Hair follicle dermal papilla cell (primary cell): ENCODE measurements around a stretch of chr17.

DNA sequence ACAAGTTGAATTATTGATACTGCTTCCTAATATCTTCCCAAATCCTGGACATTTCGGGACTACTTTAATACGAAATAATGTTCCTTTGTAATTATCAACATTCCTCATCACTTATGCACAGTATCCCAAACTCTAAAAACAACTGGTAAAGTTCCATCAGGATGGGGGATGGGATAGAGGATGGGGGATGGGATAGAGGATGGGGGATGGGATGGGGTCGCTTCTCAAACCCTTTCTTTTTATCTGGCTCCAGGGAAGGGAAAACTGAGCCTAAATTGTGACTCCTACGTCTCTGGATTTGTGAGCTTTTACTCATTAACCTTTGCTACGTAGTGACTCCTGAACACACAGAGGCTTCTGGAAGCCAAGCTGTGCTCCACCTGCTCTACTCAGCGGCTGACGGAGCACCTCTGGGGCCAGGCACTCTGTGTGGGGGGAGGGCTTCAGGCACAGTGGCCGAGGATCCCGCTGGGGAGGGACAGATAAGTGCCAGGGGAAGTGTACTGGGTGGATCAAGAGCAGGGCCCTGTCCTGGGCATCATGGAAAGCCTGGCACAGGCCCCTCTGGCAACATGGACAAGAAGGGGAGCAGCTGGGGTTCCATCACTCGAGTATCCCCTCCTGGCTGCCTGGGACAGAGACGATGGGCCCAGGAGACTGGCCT is 56.2 kb downstream of the PGS1 start:
- CAGE, long polyA plus RNA = no peak

DNA sequence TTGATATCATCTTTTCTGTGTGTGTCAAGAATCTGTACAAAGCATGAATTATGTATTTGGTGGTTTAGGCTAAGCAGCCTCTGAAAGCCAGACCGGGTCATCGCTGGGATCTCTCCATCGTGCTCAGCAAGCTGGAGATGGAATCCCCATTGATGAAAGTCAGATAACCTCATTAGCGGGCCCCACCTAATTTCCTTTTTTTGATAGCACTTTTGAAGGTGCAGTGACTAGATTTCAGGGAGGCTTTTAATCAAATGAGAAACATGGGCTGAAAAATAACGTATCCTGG is 36.5 kb upstream of the DNAH17 start:
- CAGE, long polyA plus RNA = no peak

DNA sequence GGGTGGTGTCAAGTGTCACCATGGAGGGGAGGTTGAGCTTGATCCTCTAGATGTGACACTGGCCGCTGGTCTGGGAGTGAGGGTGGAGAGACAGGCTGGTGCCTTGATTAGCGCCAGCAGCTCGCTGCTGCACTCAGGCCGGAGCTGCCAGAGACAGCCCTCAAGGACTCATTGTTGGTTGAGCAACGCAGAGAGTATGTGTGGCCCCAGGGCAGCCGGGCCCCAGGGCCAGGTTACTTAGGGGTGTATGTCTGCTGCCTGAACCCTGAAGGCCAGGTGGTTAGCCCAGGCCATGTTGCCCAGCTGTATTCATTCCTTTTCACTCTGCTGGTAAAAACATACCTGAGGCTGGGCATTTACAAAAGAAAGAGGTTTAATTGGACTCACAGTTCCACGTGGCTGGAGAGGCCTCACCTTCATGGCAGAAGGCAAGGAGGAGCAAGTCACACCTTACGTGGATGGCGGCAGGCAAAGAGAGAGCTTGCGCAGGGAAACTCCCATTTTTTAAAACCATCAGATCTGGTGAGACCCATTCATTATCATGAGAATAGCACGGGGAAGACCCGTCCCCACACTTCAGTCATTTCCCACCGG is 89.5 kb upstream of the DNAH17 start:
- CAGE, long polyA plus RNA = no peak

- CAGE, long polyA plus RNA = no peak
These were observed 99.5 kb upstream of the DNAH17 start for GRCh38 chr17:78676291-78677427.

DNA sequence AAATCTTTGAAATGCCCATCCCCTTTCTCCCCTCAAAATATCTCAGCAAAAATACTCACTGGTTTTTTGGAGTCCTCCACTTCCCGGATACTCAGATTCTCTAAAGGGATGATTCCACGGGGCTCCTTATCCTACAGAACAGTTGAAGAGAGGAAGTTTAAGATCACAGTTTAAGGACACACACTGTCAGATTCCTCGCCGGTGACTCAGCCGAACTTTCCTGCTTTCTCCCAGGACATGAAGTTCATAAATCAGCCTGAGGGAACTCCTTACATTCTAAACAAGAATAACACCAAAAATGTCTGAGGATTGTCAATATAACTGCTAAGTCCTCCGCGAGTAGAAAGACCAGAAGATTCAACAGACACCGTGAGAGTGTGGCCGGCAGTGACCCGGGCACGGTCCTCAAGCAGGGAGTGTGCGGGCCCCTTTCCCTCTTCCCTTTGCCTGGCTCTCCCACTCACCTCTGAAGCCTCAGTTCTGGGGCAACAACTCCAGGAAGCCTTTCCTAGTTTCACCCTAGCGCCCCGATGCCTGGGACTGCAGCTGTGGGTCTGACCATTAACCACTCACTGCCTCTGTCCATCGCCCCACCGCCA is 101.1 kb downstream of the CYTH1 start:
- CAGE, long polyA plus RNA = no peak

- CAGE, long polyA plus RNA = no peak
These were observed 75.9 kb downstream of the CYTH1 start for GRCh38 chr17:78705968-78706759.

GRCh38 chr17:78717731-78717975 is 64.4 kb downstream of the CYTH1 start:
- CAGE, long polyA plus RNA = no peak

- CAGE, long polyA plus RNA = no peak
These were observed 58.7 kb downstream of the CYTH1 start for GRCh38 chr17:78722821-78724248.

DNA sequence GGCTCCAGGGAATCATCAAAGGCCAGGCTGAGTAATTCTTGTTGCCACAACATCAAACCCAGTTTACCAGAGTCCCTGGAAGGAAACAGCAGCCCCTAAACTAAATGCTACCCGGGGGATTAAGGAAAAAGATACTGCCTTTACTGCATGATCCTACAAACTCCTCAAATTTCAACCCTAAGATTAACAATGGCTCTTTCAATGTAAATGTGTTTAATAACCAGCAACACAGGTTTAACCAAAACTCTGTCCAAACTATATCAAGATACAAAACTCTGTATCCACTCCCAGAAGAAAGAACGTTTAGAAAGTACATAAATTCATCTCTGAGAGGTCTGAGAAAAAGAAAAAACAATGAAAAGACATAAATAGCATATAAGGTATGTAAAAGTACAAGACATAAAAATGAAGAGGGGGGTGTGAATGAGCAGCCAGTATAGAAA is 15.6 kb downstream of the CYTH1 start:
- CAGE, long polyA plus RNA = no peak

- CAGE, long polyA plus RNA = no peak
These were observed 15.2 kb downstream of the CYTH1 start for GRCh38 chr17:78766854-78767286.

GRCh38 chr17:78805250-78806035 is 23.4 kb upstream of the CYTH1 start:
- CAGE, long polyA plus RNA = no peak

DNA sequence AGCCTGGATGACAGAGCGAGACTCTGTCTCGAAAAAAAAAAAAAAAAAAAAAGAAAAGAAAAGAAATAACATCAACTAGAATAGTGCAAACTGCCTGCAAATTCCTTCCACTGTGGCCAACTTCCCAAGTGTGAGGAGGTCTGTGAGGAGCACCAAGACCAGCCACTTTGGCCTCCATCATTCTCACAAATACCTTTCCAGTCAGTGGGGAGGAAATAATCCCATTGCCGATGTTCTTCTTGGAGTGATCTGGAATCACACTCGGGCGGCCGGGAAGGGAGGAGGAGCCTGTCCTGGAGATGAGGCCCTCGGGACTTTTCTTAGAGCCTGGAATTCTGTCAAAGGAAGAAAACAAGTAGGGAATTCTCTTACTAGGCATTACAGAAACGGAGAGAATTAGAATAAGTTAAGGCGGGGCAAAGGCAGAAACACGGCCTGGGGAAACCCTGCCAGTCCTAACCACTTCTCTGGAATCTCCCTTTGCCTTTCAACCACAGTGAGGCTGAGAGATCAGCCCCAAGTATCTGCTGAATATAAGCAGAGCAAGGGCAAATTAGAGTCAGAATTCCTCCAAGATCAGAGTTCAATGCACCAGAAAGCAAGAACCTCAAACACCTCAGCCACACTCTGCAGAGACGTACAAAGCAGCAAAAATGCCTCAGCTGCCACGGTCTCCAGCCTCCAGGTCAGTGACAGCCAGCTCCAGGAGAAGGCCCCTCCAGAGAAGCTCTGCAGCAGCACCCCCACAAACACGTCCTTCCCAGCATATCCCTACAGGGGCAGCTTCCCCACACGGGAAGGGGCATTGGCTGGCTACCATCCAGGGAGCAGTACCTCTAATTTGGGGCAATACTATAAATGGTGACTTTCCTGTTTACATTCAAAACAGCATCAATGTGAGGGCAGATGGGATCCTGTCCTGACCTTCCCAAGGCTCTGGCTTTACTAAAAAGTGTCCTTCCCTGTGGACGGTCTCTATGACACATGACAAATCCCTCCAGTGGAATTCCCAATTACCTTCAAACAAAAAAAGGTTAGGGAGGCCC is 27.6 kb downstream of the USP36 start:
- CAGE, long polyA plus RNA = no peak

GRCh38 chr17:78821800-78823112 is 18.4 kb downstream of the USP36 start:
- CAGE, long polyA plus RNA = no peak

GRCh38 chr17:78881628-78882241 is 21.3 kb downstream of the CEP295NL start:
- CAGE, long polyA plus RNA = no peak

DNA sequence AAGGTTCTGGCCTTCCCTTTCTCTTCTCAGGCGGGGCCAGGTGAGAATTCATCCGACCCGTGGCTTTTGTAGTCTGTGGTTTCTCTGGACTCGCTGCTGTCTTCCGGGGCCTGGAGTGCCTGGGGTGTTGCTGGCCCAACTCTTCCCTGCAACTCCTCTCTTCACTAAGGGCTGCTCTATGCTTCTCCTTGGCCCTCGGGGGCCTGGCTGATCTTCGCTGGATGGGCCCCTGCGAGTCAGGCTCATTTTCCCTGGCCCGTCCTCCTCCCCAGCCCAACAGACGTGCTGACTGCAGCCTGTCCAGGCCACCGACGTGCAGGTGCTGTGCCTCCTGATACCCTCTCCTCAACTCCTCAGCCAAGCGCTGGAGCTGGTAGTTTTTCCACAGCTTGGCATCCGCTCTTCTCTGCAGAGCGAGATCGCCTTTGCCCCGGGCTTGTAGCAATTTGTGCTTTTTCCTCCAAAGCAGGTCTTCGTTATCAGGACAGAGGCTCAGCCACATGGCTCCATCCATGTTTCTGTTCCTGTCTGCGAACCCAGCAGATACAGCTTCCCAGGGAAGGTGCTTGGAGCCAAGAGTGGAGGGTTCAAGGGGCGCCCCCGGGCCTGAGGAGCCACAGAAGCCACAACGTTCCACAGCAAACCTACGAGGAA is 11.1 kb downstream of the CEP295NL start:
- CAGE, long polyA plus RNA = no peak

- CAGE, long polyA plus RNA = no peak
These were observed 2.4 kb downstream of the TIMP2 start for GRCh38 chr17:78922777-78923268.

DNA sequence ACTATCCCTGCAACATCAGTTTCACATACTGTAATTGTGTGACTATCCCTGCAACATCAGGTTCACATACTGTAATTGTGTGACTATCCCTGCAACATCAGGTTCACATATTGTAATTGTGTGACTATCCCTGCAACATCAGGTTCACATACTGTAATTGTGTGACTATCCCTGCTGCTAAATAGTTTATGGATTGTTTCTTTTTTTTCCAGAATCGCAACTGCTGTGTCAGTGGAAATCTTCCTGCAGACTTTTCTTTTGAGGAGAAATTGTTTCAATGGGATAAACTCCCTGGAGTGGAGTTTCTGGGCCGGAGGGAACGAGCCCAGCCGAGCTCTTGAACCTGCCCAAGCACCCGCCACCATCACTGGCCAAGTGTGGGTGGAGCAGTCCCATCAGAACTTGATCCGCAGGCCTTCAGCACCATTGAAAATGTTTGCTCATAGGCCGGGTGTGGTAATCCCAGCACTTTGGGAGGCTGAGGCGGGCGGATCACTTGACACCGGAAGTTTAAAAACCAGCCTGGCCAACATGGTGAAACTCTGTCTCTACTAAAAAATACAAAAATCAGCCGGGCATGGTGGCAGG is 4.6 kb downstream of the LGALS3BP start:
- CAGE, long polyA plus RNA = no peak

DNA sequence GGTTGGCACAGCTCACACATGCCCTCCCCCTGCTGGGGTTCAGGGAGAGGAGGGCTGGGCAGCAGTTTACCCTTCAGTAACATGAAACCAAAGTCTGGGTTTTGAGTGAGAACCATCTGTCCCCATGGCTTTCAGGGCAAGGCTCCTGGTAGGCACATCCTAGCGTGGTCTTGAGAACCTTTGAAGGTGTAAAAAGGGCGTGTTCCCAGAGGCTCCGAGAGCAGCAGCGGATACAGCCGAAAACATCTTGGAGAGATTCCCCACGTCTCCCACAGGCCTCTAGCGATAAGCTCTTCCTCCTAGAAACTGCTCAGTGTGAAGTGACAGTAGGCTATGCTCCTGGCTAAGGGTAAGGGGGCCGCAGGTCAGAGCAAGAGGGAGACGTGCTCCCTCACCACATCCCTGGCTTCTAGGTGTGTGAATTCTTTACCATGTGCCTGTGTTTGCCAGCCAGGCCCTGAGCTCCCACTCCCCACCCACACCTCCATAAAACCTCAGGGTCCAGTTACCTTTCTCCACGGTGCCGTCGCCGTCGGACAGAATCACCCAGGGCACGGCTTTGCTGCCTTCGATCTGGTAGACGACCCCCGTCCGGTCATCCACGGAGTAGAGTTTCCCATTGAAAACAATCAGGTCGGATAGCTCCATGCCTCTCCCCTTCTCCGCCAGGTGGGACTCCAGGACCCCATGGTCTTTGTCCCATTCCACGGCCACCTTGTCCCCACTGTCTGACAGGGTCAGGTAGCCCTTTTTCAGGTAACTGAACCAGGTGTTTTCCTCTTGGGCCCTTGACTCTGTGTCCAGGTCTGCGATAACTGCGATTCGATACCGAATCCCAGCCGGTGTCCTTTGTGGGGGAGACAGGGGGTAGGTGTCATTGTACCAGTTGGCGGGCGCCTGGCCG is 12.8 kb downstream of the CANT1 start:
- CAGE, long polyA plus RNA = no peak

GRCh38 chr17:79007965-79008408 is 1.6 kb downstream of the CANT1 start:
- CAGE, long polyA plus RNA = no peak

DNA sequence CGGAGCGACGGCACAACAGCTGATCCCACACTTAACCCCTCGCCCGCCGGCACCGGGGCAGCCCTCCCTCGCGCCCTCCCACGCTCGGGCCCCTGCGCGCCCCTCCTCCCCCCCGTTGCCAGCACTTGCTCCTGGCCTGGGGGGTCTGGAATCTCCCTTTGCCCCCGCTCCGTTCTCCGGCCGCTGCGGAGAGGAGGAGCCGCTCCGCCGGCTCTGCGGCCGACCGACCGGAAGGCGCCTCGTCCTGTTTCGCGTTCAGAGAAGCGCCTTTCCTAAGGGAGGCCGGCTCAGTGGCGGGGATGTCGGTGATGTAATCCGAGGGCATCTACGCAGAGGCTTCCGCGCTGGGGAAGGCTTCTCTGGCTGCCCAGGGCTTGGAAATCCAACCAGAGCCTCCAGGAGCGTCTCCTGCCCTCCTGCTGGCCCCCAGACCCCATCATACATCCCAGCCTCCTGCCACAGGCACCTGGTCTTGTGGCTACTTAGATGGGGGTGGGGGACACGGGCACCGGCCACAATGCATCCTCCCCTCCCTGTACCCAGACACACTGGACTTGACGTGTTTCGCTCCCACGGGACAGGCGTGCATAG is 109.3 kb downstream of the ENGASE start:
- CAGE, long polyA plus RNA = no peak